ENCODE measurements around the genes SPACA7 and CUL4A.

GRCh38 chr13:112375937-112376651, at the start of gene SPACA7:
Gene SPACA7, plus strand, starts transcription at chr13:112376355.
- PRO-cap: no peak

DNA sequence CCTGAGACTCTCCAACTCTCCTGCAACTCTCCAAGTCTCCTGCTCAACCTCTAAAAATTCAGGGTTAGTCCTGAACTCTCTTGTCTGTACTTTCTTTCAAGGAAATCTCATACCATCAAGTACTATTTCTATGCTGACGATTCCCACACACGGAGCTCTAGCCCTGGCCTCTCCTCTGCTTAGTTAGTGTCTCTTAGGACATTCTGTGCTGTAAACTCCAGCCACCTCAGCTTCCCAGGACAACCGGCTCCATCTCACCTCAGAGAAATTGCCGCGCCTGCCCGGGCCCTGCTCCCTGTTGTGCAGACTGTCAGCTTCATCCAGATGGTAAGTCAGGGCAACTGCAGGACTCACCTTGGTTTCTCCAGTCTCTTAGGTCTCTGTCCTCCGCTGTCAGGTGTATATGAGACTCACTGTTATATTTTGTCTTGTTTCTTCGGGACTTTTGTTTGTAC, 98.7 kb downstream of the SPACA7 start:
- PRO-cap: no peak

DNA sequence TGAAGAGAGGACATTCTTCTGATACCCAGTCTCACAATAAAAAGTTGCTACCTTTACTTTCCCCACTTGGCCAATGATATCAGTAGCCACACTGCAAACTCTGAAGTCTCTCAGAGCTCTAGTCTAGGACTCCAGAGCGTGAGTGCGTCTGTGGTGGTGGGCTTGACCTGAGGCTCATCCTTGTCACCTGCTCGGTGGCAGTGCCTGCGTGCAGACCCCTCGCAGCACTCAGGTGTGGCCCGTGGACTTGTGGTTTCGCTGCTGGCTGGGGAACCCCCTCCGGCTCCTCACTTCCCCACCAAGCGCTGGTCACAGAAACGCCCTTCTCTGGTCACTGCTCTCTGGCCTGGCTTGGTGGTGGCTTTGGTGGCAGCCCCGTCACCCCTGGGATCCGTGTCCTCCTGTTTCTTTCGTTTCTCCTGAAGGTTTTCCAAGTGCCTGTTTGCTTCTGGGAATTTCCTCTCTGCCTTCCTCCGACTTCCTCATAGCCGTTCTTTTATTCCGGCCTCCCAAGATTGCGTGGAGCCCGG, 77.9 kb downstream of the ATP11A start:
- PRO-cap: no peak

DNA sequence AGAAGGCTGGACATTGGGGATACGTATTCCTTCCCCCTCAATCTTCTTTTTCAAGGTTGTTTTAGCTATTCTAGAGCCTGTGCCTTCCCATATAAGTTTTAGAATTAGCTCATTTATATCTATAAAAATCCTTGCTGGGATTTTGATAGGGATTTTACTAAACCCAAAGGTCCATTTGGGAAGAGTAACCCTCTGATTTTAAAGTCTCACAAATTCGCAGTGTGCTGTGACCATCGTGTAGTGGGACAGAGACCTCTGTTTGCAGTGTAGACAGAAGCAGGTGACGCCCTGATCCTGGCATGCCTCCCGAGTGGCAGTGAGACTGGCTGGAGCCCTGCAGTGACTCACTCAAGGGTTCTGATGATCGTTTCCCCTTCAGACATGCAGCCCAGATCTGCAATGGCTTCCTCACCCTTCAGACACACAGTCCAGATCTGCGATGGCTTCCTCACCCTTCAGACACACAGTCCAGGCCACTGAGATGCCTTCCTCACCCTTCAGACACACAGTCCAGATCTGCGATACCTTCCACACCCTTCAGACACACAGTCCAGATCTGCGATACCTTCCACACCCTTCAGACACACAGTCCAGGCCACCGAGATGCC, 125.0 kb downstream of the ATP11A start:
- PRO-cap: no peak

DNA sequence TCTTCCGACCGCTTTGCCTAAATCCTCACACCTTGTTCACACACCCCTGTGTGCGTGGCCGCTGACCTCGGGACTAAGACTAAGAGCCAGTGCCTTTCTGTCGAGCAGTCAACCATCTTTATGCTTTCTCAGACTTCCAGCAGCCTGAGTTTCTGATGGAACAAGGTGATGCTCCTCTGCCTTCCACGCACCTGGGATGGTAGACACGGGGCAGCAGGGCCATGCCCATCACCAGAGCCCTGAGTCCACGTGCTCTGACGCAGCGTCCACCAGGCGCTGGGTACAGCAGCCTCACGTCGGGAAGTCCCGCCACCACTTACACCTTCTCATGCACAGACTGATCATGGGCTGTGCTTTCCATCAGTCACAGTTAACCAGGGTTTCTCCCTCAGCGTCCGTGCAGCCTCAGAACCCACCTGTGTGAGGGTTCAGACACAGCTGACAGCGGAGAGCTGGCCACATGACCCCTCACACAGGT, 90.8 kb upstream of the MCF2L start:
- PRO-cap: no peak

DNA sequence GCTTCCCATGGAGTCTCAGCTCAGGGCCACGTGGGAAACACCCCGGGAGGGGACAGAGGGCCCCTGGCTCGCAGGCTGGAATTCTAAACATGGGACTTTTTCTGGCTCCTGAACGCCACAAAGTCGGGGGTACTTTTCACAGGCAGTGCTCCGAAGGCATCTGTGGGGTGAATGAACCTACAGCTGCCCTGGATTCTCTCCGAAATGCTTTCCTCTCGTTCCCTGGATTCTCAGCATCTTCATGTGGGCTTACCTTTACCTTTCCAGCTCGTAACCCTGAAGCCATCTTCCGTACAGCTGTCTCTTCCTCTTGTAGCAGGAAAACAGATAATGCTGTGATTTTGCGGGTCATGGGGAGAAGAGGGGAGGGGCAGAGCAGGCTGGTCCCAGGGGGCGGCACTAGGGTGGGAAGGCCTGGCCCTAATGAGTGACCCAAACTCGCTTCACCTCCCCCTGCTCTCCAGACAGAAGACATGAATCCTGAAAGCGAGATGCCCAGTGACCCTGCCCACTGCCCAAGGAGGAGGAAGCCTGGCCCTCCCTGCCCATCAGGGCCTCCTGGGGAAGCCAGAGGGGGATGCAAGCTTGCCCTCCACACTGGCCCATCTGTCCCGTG, 81.0 kb upstream of the MCF2L start:
- PRO-cap: no peak

DNA sequence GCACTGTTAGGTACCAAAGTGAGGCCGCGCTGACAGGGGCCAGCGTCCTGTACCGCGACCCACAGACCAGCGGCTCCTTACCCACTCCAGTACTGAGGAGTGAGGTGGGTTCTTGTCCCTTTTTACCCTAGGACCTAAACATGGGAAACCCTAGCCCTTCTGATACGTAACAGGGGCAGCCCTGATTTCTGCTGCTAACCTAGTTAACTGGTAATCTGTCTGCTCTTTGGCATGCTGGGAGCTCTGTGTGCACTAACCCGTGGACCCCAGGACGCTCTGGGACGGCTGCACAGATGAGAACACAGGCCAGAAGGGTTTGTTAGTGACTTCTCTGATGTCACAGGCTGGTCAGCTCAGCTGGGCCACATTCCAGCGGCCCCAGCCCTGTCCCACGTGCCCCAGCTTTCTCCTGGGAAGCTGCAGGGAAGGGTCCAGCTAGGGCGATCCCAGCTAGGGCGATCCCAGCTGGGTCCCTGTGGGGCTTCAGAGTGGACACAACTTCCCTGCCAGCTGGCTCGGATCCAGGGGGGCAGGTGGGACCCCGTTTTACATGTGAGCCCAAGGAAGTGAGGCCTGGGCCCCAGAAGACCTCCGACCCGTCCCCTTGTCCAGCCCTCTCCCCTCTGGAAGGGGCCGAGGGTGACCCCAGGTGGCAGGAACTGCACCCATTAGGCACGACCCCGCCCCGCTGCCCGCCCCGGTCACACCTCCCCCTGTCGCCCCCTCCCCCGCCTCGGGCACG, 75.5 kb upstream of the MCF2L start:
- PRO-cap: bidirectional peak, plus-strand start at position 414 of the sequence, minus-strand start at position 278 of the sequence

GRCh38 chr13:112897925-112898136, 71.2 kb upstream of the MCF2L start:
- PRO-cap: no peak

DNA sequence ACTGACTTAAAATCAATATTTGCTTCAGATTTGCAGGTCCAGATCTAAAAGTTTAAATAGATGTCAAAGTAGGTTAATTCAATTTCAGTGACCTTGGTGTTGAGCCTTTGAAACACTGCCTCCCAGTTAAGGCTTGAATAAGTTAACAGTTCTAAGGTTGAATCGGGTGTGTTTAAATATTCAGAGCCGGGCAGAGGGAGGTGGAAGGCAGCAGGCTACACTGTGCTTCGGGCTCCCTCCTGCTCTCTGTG, 17.1 kb upstream of the MCF2L start:
- PRO-cap: no peak

GRCh38 chr13:112970334-112971022, 1.5 kb downstream of the MCF2L start:
- PRO-cap: no peak

DNA sequence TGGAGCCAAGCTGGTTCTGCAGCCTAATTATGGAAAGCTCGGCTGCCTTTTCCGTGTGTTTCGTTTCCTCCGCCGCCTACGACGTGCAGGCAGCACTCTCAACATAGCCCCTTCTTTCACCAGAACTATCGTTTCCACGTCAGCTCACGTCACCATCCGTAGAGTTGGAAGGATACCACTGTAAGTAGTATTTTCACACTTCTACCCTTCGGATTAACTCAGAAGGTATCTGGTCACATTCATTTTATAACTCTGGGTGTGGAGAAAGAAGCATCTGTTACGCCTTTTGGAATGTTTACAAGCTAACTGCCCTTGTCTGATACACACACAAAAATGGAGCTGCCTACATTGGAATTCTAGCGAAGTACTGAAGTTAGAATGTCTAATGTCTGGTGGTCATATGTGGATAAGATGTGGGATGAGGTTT, 5.9 kb downstream of the MCF2L start:
- PRO-cap: no peak

- PRO-cap: unidirectional peak, plus-strand start at chr13:112979088; unidirectional peak, plus-strand start at chr13:112979292
These were observed 9.9 kb downstream of the MCF2L start for GRCh38 chr13:112978647-112979572.

GRCh38 chr13:113012989-113013927, 44.2 kb downstream of the MCF2L start:
- PRO-cap: no peak

GRCh38 chr13:113023698-113024862, 55.1 kb downstream of the MCF2L start:
- PRO-cap: no peak

DNA sequence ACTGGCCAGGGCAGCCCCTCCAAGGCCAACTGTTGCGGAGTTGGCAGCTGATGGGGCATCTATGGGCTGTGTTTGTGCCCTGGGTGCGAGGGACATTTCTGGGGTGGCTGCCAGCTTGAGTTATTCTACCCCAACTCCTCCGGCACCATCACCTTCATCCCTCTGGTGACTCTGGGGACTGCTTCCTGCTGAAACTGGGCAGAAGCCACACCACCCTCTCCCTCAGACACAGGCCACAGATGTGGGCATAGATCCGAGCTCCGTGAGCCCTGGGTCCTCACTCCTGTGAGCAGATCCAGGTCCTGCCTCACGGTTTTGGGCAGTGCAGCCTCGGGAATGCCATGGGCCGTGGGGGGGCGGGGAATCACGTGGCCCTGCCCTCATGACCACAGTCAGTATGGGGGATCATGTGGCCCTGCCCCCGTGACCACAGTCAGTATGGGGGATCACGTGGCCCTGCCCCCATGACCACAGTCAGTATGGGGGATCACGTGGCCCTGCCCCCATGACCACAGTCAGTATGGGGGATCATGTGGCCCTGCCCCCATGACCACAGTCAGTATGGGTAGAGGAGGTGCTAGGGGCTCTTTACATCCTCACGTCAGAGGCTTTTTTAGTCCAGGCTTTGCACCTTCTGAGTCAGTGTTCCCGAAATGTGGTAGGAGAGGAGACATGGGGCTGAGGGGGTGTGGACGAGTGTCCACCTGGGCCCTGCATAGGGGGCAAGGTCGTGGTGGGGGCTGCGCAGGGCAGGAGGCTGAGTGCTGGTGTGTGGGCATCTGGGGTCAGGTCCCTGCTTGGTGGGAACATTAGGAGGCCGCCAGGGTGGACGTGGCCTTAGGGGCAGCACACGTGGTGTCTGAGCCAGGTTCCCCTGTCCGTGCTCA, 64.3 kb upstream of the F7 start:
- PRO-cap: no peak

GRCh38 chr13:113096901-113097256, 8.7 kb upstream of the F7 start:
- PRO-cap: no peak

- PRO-cap: no peak
These were observed 7.6 kb upstream of the F7 start for GRCh38 chr13:113097921-113098425.

DNA sequence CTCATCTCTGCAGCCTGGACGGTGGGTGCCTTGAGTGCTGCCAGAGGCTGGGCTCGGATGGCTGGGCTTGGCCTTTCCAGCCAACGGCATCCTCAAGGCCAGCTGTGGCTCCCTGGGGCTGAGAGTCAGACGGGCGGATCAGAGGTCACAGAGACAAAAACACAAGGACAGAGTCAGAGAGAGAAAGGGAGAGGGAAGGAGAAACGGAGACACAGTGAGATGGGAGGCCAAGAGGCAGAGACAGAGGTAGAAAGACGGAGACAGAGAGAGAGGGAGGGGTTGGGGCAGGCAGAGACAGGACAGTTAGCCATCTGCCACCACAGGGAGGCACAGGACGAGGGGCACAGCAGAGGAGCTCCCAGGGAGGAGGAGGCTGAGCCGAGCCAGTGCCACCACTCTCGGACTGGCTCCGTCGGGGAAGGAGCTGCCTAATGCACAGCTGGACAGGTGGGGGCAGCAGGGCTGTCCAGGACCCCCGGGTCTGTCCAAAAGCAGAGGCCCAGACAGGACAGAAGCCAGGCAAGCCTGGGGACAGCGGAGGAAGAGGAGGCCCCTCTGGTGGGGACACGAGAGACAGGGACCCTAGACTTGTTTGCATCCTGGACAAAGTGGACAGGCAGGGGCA, 512 bp downstream of the F10 start:
- PRO-cap: no peak

DNA sequence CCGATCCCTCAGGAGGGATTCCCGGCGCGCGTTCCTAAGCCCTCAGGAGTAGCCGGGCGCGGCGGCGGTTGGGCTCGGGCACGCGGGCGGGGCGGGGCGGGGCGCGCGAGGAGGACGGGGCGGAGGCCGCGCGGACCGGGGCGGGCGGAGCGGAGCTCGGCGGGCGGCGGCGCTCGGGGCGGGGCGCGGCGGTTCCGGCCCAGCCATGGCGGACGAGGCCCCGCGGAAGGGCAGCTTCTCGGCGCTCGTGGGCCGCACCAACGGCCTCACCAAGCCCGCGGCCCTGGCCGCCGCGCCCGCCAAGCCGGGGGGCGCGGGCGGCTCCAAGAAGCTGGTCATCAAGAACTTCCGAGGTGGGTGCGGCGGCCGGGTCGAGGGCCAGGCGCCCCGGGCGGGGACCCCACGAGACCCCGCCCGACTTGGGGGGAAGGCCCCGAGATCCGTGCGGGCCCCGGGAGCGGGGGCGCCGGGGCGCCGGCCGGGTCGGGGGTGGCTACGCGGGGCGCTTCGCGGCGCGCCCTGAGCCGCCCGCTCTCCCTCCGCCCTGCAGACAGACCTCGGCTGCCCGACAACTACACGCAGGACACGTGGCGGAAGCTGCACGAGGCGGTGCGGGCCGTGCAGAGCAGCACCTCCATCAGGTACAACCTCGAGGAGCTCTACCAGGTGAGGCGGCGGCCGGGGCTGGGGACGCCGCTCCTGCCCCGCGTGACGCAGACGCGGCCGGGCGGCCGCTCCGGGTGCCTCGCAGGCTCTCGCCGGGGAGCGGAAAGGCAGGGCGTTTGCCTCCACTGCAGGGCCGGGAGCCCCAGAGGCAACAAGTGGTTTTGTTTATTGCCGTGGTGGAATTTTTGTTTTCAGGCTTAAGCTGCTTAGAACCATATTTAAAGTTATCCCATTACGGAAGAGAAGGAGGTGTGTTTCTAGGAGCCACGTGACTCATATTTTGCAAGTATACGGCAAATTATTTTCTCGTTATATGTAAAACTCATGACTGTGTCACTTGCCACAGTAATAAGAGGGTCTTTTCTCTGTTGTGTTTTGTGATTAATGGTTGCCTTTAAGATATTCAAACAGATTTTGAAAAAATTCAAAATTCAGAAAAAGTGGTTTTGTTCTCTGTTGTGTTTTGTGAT, at the start of gene CUL4A:
Gene CUL4A, plus strand, starts transcription at position 191 of the 1,136 bp plus-strand sequence.
- PRO-cap: bidirectional peak, plus-strand start at position 202 of the sequence, minus-strand start at position 50 of the sequence; bidirectional peak, plus-strand start at position 716 of the sequence, minus-strand start at position 546 of the sequence

DNA sequence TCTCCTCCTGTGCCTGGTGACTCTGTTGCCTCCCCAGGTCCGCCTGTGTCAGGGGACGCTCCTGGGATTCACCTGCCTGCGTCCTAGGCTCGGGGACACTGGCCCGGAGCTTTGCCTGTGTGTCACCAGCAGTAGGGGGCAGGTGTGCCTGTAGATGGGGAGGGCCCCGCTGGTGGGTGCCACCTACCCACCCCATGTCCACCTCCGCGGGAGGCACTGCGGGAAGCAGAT, 41.1 kb upstream of the GRTP1 start:
- PRO-cap: no peak